ENCODE measurements around a stretch of chr3.

- RRBS, result no CpG with 5 or more reads among the region's 6 CpGs
CAGE:
- cytosol, long polyA plus RNA, result no peak
- long polyA plus RNA, result no peak
- nucleus, long polyA plus RNA, result no peak
Observed at GRCh38 chr3:116359741-116360068, 85.6 kb downstream of the LSAMP start.

DNA sequence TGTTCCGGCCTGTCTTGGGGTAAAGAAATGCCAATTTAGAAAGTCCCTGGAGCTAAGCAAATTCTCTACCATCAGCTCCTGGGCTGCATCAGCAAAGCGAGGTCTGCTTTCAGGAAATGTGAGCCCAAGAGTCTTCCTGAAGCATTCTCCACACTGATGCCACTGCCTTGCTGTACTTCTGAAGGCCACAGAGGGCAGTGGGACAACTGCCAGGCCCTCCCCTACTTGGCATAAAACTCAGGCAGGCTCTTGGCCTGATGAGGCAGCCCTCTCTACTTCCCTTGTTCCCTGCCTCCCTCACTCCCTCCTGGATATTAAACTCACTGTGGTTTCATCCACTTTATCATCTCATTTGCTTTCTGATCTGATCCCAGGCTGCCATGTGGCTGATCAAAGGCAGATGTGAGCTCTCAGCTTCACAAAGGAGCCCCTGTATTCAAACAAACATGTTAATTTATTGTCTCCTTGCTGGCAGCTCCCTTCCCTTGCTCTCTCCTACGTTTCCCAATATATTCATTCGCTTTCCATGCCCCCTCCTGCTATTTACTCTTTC lies 533.5 kb downstream of the IGSF11 start:
- RRBS, result no CpG with 5 or more reads among the region's 4 CpGs
CAGE:
- cytosol, long polyA plus RNA, result no peak
- long polyA plus RNA, result no peak
- nucleus, long polyA plus RNA, result no peak

DNA sequence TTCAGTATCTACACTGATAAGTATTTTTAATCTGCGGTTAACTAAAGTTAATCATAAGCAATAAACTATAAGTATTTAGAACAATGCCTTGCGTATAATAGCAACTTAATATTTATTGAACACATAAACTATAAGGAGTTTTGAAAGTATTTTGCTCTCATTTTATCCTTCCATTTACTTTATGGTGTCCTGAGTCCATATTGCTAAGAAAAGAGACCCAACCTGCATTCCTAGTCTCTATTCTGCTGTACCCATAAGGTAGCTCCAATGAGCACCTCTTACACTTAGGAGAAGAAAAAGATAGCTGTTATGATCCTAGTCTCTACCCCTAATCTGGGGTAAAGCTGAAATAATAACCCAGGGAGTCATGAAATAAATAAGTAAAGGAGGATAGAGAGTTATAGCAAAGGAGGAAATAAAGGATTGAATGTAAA lies 268.7 kb downstream of the IGSF11 start:
- RRBS, result no CpG with 5 or more reads among the region's 2 CpGs
CAGE:
- cytosol, long polyA plus RNA, result no peak
- long polyA plus RNA, result no peak
- nucleus, long polyA plus RNA, result no peak

- RRBS, result no CpG with 5 or more reads among the region's 12 CpGs
CAGE:
- cytosol, long polyA plus RNA, result no peak
- long polyA plus RNA, result no peak
- nucleus, long polyA plus RNA, result no peak
Observed at GRCh38 chr3:119329401-119330408, 35.5 kb downstream of the ARHGAP31 start.

GRCh38 chr3:119430954-119431471 lies 32.4 kb downstream of the TMEM39A start:
- RRBS, result no CpG with 5 or more reads among the region's 2 CpGs
CAGE:
- cytosol, long polyA plus RNA, result no peak
- long polyA plus RNA, result no peak
- nucleus, long polyA plus RNA, result no peak

DNA sequence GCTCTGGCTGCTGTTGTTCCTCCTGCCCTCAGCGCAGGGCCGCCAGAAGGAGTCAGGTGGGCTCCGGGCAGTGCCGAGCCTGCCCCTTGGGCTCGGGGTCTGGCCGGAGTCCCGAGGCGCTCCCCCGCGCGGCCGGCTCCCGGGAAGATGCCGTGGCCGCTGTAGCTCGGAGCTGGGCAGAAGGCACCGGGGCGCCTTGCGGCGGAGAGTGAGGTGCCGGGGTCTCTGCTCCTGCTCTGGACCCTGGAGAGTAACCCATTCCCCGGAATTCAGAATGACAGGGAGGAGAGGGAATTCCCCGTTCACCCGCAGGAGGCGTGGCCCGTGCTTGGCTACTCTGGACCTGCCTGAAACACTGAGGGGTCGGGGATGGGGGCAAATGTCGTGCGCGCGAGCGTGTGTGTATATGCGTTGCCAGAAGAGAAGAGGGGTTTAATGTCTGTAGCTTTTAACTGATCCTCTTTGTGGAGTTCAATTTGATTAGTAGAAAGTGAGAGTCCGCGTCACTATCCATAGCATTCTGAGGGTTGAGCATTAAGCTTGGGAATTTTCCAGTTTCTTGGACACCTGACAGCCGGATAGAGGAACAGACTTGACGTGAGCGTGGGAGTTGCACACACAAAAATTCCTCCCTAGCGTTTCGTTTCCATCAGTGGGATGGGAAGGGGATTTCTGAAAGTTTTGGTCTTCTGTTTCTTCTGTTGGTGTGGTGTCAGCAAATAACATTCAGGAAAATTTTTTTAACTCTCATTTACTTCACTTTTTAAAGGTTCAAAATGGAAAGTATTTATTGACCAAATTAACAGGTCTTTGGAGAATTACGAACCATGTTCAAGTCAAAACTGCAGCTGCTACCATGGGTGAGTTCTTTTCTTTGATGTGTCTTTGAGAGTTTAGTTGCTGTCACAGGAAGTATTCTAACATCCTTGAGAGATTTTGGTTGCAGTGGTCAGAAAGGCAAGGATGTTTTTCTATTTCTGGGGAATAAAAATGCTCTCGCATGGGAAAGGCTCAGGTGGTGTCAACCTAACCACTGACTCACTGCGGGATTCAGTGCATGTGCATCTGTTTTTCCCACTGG lies 628 bp downstream of the POGLUT1 start:
- RRBS, result 2% methylated on average over 13 of the region's 43 CpGs
CAGE:
- cytosol, long polyA plus RNA, result no peak
- long polyA plus RNA, result no peak
- nucleus, long polyA plus RNA, result no peak

- RRBS, result no CpG with 5 or more reads among the region's 10 CpGs
CAGE:
- cytosol, long polyA plus RNA, result no peak
- long polyA plus RNA, result no peak
- nucleus, long polyA plus RNA, result no peak
Observed at GRCh38 chr3:119580112-119580447, 788 bp downstream of the ADPRH start.

- RRBS, result no CpG with 5 or more reads among the region's 5 CpGs
CAGE:
- cytosol, long polyA plus RNA, result no peak
- long polyA plus RNA, result no peak
- nucleus, long polyA plus RNA, result no peak
Observed at GRCh38 chr3:119703782-119704334, 1.0 kb downstream of the CFAP91 start.

DNA sequence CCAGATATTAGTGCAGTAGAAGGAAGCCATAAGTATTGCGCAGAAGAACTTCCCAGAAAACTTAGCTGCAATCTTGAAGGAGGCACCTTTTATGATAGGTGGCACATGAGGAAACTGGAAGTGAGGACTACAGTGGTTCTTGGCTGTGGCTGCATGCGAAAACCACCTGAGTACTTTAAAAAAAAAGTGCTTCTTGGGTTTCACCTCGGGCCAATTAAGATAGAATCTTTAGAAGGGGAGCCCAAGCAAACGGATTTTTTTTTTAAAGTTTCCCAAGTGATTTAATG lies 12.5 kb upstream of the NR1I2 start:
- RRBS, result no CpG with 5 or more reads among the region's 4 CpGs
CAGE:
- cytosol, long polyA plus RNA, result no peak
- long polyA plus RNA, result no peak
- nucleus, long polyA plus RNA, result no peak

- RRBS, result no CpG with 5 or more reads among the region's 4 CpGs
CAGE:
- cytosol, long polyA plus RNA, result no peak
- long polyA plus RNA, result no peak
- nucleus, long polyA plus RNA, result no peak
Observed at GRCh38 chr3:119786183-119787006, 4.5 kb downstream of the NR1I2 start.

GRCh38 chr3:119795763-119796330 lies 13.9 kb downstream of the NR1I2 start:
- RRBS, result no CpG with 5 or more reads among the region's 3 CpGs
CAGE:
- cytosol, long polyA plus RNA, result no peak
- long polyA plus RNA, result no peak
- nucleus, long polyA plus RNA, result no peak

DNA sequence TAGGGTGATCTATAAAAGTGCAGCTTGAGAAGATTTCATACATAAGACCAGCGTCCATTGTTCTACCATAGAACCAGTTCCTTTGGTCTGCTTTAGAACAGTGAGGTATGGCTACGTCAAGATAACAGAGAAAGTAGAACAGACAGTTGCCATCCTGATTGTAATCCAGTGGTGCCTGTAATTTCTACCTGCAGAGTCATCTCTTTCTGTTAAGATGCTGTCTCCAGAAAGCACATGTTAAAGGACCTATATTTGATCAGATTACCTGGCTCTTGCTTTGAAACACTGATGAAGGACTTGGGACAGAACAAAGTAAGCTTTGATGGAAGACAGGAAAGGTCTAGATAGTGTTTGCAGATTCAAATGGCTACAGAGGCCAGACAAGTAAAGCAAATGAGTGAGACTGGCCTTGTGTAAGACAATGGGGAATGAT lies 1.6 kb upstream of the GSK3B start:
- RRBS, result no CpG with 5 or more reads among the region's 2 CpGs
CAGE:
- cytosol, long polyA plus RNA, result no peak
- long polyA plus RNA, result no peak
- nucleus, long polyA plus RNA, result no peak

GRCh38 chr3:120350310-120350883 lies 1.2 kb upstream of the LRRC58 start:
- RRBS, result no CpG with 5 or more reads among the region's 7 CpGs
CAGE:
- cytosol, long polyA plus RNA, result no peak
- long polyA plus RNA, result no peak
- nucleus, long polyA plus RNA, result no peak

DNA sequence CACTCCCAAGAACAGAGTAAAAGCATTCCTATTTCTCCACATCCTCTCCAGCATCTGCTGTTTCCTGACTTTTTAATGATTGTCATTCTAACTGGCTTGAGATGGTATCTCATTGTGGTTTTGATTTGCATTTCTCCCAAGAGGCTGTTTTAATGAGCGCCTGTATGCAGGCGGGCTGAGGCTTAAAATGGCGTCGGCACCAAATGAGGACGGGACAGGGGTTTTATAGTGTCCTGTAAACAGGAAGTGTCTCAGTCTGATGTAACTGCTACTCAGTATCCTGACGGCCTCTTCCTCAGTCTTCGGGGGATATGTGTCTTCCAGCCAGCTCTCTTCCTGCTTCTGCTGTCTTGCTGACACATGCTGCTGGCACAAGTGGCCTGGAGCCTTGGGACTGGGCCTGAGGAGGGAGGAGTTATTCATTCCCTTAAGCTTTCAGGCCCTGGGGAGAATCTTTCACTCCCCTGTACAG lies 19.6 kb downstream of the NDUFB4 start:
- RRBS, result no CpG with 5 or more reads among the region's 7 CpGs
CAGE:
- cytosol, long polyA plus RNA, result no peak
- long polyA plus RNA, result no peak
- nucleus, long polyA plus RNA, result no peak

DNA sequence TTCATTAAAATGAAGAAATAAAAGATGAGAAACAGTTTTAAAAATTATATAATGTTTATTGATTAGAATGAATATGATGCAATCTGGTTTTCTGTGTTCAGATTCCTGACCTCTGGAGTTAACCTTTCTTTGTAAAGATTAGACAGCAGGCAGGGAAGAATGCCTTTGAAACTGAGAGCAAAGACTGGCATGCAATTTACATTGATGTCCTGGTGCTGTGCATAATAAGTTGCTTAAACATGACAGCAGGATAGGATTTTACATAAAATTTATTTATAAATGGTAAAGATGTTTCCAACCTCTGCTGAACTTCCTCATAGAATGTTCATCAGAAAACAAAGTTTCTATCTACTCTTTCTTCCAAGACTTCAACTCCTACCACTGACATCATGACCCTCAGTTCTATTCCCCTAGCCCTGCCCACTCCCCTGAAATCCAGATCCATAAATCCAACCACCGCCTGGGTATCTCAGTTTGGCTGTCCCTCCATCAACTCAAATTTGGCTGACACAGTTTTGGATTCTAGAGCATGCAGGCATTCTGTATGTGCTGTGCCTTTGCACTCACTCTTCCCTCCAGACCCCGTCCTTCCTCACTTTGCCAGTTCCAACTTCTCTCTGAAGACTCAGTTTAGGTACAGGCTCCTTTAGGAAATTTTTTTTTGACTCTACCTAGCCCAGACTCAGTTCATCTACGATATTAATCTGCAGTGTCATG lies 1.6 kb downstream of the HGD start:
- RRBS, result no CpG with 5 or more reads among the region's 3 CpGs
CAGE:
- cytosol, long polyA plus RNA, result no peak
- long polyA plus RNA, result no peak
- nucleus, long polyA plus RNA, result no peak

DNA sequence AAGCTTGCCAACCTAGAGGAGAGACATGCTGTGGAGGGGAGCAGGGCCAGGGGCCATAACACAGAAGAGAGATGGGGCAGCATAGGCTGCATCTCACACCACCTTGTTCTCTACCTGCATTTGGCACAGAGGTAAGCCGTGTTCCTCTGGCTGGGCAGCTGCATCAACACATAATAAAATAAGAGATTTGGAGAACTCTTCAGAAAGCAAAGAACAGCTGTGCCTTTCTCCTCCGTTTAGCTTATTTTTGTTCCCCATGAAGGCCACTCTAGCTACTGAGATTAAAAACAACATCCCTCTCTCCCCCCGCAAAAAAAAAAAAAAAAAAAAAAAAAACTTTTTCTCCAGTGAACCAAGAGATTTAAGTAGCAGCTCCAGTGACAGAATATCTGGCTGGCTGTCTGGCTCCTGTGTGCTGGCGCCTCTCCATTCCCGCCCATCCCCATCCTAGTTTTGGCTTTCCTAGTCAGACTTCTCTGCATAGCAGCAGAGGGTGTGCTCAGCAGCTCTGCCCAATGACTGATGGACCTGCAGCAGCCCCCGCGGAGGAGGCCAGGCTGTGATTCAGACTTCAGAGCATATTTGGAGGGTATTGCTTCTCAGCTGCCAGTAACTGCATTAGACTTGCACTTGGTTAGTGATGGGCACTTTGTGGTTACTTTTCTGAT lies 52.1 kb upstream of the STXBP5L start:
- RRBS, result no CpG with 5 or more reads among the region's 7 CpGs
CAGE:
- cytosol, long polyA plus RNA, result no peak
- long polyA plus RNA, result no peak
- nucleus, long polyA plus RNA, result no peak

- RRBS, result no CpG with 5 or more reads among the region's 8 CpGs
CAGE:
- cytosol, long polyA plus RNA, result no peak
- long polyA plus RNA, result no peak
- nucleus, long polyA plus RNA, result no peak
Observed at GRCh38 chr3:121489219-121490093, 56.3 kb downstream of the POLQ start.

GRCh38 chr3:121749786-121750407 lies 356 bp upstream of the GOLGB1 start:
- RRBS, result no CpG with 5 or more reads among the region's 22 CpGs
CAGE:
- cytosol, long polyA plus RNA, result no peak
- long polyA plus RNA, result no peak
- nucleus, long polyA plus RNA, result no peak

- RRBS, result no CpG with 5 or more reads among the region's 3 CpGs
CAGE:
- cytosol, long polyA plus RNA, result no peak
- long polyA plus RNA, result no peak
- nucleus, long polyA plus RNA, result no peak
Observed at GRCh38 chr3:121783385-121784271, 34.1 kb upstream of the GOLGB1 start.

DNA sequence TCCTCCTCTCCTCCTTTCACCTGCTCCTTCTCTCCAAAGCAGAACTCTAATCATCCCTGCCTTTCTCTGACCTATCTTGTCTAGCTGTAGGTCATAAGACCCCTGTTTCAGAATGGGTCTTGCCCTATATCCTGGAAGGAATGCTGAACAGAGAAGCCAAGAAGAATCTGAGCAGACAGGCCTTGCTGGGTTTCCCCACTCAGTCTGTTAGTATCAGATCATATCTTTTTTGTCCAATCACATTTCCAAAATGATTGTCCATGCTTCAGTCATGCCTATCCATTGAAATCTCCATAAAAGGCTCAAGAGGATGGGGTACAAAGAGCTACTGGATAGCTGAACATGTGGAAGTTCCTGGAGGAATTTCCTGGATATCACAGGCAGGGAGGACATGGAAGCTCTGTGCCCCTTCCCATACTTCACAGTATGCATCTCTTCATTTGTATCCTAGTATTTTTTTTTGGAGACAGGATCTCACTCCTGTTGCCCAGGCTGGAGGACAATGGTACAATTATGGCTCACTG lies 4.1 kb downstream of the IQCB1 start:
CAGE:
- cytosol, long polyA plus RNA, result no peak
- long polyA plus RNA, result no peak
- nucleus, long polyA plus RNA, result no peak